Skeletal muscle cell (primary cell): ENCODE data around the genes IL22 and MDM2.

- RRBS = under 1% methylated on average over 50 of the region's 86 CpGs
These were observed 414 bp downstream of the DYRK2 start for GRCh38 chr12:67648858-67649460.

GRCh38 chr12:67827832-67828551, 179.4 kb downstream of the DYRK2 start:
- RRBS = no CpG with 5 or more reads among the region's 8 CpGs

GRCh38 chr12:68253428-68253731, at the start of gene IL22:
IL22 (minus strand) TSS chr12:68253604.
- RRBS = no CpG with 5 or more reads among the region's 8 CpGs

DNA sequence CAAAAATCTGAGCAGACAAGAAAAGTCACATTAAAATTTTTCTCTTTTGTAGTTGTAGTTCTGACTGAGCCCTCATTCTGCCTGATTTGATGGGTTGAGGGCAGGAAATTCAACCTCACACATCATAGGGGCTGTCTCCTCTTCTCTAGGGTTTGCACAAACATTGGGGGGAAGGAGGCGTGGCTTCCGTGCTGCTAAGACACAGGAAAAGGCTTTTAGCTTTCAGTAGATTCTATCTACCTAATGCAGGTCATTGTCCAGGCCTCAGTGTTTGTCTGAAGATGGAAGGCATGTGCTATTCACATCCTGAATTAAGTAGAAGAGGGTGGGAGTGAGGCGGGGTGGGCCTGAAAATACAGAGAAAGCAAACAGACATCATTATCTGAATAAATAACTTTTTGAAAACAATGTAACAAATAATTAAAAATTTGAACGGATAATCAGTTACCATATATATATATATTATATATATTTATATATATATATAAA, 11.3 kb upstream of the NUP107 start:
- RRBS = no CpG with 5 or more reads among the region's 4 CpGs

DNA sequence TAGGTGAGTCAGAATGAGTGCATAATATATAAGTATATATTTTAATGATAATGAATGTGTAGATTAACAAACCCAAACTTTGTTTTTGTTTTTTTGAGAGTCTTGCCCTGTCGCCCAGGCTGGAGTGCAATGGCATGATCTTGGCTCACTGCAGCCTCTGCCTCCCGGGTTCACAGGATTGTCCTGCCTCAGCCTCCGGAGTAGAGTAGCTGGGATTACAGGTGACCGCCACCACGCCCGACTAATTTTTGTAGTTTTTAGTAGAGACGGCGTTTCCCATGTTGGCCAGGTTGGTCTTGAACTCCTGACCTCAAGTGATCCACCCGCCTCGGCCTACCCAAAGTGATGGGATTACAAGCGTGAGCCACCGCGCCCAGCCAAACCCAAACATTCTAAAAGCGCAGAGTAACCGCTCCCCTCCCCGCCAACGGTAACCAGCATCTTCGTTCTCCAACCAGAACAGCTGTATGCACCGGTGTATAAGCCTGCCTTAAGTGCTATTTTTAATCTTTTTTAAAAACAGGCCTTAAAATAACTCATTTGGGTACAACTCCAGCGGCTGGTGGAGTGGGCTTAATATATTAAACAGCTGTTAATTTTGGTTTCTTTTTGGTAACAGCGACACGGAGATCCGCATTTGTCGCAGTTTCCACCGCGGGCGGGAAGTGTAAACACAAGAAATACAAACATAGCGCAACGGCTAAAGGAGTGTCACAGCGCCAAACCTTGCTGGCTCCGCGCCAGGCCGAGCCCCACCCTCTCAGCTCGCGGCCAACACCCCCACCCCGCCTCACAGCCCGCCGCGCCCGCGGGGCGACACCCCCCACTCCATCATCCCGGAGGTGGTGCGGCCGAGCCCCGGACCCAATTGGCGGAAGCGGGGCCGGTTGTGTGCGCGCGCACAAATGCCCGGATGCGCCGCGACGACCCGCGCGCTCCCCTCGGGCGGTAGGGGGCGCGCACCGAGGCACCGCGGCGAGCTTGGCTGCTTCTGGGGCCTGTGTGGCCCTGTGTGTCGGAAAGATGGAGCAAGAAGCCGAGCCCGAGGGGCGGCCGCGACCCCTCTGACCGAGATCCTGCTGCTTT, at the start of gene MDM2:
Gene MDM2, plus strand, starts transcription at position 954 of the 1,086 bp plus-strand sequence.
- RRBS = no CpG with 5 or more reads among the region's 75 CpGs

- RRBS = no CpG with 5 or more reads among the region's 11 CpGs
These were observed 82.3 kb upstream of the CPSF6 start for GRCh38 chr12:69157009-69157451.

DNA sequence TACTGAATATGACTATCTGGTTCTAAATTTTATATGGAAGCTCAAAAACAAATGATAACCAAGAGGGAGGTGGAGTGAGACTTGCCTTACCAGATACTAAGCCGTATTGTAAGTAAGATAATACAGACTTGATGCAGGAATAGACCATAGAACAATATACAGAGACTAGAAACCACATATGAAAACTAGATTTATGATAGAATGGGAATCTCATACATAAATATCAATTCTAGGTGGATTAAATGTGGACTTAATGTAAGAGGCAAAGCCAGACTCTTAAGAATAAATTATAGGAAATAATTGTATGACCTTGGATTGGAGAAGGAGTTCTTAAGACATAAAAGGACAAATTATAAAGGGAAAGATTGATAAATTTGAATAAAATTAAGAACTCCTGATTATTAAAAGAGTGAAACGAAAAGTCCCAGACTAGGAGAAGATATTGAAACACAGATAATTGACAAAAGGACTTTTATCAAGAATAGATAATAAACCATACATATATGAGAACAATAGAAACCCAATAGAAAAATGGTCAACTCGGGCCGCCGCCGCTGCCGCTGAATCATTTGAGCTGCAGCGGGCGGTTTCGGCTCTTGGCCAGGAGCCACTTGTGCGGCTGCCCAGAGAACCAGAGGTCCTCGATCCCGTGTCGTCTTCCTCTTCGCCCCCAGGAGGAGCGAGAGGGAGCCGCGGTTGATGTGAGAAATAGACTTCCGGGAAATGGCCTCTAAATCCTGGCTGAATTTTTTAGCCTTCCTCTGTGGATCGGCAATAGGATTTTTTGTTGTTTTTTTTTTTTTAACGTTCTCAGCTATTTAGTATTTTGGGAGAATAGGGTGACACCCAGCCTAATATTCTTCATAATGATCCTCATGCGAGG, 44.5 kb downstream of the CPSF6 start:
- RRBS = no CpG with 5 or more reads among the region's 22 CpGs

GRCh38 chr12:69440028-69440366, 30.2 kb upstream of the FRS2 start:
- RRBS = no CpG with 5 or more reads among the region's 3 CpGs

DNA sequence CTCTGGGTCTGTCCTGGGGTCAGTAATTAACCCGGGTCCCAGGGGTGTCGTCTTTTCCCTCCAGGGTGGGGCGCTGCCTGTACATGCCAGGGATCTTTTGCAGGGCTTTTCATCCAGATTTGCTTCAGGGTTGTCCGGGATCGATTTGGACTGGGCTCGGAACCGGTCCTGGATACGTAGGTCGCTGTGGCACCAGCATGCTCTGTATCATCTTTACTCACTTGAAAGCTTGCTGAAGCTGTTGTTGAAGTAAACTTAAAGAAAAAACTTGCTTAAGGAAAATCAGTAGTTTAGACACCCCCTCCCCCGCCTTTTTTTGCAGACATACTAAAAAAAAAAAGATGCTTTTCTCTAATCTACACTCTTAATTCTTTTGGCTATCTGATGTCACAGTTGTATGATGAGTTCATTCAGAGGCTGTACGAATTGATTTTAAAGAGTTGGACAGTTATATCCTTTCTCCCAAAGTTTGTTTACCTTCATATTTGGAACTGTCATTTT, 799 bp downstream of the FRS2 start:
- RRBS = 14% methylated on average over 1 of the region's 11 CpGs

DNA sequence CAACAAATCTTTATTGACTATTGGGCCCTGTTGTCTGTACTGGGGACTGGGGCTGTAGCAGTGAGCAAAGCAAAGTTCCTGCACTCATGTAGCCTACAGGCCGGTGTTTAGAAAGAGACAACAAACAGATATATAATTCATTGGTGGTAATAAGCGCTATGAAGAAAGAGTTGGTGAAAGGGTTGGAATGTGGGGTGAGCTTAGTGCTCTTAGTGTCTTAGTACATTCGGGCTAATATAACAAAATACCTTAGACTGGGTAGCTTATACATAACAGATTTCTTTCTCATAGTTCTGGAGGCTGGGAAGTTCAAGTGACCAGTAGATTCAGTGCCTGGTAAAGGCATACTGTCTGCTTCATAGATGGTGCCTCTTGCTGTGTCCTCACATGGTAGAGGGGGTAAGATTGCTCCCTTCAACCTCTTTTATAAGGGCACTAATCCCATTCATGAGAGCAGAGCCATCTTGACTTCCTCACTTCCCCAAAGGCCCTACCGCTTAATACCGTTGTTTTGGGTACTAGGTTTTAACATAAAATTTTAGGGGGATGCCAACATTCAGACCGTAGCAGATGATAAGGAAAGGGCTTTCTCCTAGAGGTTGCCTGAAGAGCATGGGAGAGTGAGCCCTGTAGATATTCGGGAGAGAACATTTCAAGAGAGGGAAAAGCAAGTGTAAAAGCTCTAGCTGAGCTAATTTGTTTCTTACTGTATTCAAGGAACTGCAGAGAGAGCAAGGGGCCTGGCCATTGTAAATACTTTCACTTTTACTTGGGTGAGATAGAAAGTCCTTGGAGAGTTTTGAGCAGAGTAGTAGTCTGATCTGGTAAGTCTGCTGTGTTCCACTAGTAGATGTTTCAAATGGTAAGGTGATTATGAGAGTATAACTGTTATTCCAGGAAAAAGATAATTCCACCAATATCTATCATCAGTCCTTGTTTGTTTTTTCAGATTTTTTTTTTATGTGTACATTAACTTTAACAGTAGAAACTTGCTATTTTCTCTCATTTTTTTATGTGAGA, 27.2 kb downstream of the FRS2 start:
- RRBS = no CpG with 5 or more reads among the region's 7 CpGs

DNA sequence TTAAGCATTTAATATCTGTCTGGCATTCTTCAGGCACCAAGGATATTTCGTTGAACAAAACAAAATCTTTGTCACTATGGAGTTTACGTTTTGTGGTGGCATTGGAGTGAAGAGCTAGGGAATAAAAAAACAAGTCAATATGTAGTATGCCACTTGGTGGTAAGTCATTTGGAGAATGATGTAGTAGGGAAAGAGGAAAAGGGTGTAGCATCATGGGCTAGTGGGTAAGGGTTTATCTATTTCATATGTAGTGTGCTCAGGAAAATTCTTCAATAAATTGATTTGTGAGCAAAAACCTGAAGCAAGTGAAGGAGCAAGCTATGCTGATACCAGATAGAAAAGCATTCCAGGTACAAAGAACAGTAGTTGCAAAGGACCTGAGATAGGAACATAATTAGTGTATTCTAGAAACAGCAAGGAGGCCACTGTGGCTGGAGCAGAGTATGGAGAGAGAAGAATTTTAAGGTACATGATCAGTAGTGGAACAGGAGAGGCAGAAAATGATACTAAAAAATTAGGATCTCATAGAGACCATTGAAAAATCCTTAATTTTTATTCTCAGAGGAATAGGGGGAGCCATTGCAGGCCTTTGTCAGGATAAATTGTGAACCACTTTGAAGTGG, 41.8 kb upstream of the CCT2 start:
- RRBS = no CpG with 5 or more reads among the region's 2 CpGs

GRCh38 chr12:69688912-69689444, 10.1 kb downstream of the BEST3 start:
- RRBS = no CpG with 5 or more reads among the region's 12 CpGs

DNA sequence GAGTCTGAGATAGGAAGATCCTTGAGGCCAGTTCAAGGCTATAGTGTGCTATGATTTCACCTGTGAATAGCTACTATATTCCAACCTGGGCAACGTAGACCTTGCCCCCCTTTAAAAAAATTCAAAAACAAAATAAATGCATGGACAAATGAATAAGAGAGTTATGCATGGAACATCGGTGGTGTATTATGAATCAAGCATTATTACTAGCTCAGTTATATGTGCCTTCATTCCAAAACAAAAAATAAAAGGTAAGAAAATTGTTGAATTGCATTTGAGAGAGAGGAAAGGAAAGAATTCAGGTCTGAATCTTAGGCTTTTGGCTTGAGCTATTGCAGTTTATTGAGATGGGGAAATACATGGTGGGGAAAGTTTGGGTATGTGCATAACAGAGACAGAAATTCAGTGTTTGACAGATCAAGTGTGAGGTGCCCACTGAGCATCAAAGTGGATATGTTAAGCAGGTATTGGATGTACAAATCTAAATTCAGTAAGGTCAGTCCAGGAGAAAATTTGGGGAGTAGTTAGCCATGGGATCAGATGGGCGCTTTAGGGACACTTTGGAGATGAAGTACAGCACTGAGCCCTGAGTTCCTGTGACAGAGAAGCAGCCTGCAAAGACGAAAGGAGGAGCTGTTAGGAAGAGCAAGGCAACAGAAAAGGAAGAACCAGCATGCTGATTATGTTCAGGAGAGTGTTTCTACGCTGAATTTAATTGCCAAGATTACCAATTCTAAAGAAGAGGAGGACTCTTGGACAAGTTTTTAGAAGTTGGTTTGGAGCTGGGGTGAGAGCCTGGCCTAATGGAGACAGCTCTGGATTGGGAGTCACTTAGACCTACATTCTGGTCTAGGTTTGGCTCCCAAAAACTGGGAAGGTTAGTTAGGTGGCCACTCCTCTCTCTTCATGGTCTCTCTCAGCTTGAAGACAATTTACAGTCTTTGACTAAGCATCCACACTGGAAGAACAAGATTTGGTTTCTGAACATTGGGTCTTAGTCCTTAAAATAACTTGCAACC, 5.7 kb upstream of the MYRFL start:
- RRBS = no CpG with 5 or more reads among the region's 5 CpGs

DNA sequence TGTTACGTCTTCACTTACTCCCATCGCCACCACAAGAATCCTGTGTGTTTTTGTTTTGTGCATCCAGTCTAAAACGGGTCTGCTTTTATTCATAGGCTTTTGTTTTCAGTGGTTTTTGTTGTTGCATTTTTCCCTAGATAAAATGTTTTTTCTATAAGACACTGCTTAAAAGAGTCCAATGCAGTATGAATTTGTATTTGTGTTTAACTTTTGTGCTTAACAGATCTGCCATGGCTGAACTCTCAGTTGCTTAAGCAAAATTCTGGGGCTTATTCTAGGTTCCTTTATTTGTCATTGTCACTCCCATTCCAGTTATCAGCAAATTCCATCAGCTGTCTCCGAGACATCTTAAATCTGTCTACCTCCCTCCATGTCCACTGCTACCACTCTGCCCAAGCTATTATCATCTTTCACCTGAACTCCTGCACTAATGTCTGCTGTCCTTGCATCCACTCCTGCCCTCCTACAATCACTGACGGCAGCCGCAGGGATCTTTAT, 5.0 kb upstream of the MYRFL start:
- RRBS = no CpG with 5 or more reads among the region's 6 CpGs

GRCh38 chr12:69932938-69933589, 108.0 kb downstream of the MYRFL start:
- RRBS = no CpG with 5 or more reads among the region's 5 CpGs

DNA sequence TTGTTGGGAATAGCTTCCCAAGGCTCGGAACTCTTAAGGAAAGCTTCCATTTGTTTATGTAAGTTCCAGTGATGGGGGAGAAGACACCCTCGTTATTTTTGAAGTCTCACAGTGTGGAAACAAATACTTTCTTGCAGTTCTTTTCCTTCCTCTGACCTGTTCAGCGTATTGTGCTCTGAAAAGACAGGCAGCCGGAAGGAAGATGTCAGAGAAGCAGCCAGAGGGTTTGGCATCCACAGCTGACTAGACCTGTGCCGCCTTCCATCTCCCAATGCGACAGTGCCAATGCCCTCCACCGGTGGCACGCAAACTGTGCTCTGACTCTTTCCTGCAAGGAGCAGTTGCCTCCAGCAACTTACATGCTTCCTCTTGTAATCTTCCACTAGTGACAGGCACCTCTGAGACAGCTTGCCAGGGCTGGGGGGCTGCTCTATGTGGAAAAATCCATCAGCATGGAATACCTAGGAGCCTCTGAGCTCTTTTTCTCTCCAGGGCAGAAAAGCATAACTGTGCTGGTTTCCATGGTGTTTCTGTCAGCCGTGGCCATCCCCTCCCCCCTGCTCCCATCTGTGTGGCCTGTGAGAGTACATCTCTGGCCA, 110.5 kb downstream of the MYRFL start:
- RRBS = no CpG with 5 or more reads among the region's 9 CpGs

GRCh38 chr12:70177967-70178444, 65.2 kb upstream of the CNOT2 start:
- RRBS = no CpG with 5 or more reads among the region's 1 CpG

- RRBS = no CpG with 5 or more reads among the region's 3 CpGs
These were observed 44.9 kb upstream of the KCNMB4 start for GRCh38 chr12:70320830-70321924.

GRCh38 chr12:70364999-70365894, 843 bp upstream of the KCNMB4 start:
- RRBS = under 1% methylated on average over 16 of the region's 47 CpGs

- RRBS = no CpG with 5 or more reads among the region's 8 CpGs
These were observed 54.1 kb upstream of the PTPRB start for GRCh38 chr12:70690861-70692143.